ENCODE results near the genes TMUB1 and ASB10.

- PRO-cap: no peak
Observed at GRCh38 chr7:150971808-150972559, 6.1 kb downstream of the KCNH2 start.

- PRO-cap: no peak
Observed at GRCh38 chr7:151060899-151061738, 1.7 kb downstream of the SLC4A2 start.

- PRO-cap: no peak
Observed at GRCh38 chr7:151073991-151074804, 6.4 kb downstream of the FASTK start.

DNA sequence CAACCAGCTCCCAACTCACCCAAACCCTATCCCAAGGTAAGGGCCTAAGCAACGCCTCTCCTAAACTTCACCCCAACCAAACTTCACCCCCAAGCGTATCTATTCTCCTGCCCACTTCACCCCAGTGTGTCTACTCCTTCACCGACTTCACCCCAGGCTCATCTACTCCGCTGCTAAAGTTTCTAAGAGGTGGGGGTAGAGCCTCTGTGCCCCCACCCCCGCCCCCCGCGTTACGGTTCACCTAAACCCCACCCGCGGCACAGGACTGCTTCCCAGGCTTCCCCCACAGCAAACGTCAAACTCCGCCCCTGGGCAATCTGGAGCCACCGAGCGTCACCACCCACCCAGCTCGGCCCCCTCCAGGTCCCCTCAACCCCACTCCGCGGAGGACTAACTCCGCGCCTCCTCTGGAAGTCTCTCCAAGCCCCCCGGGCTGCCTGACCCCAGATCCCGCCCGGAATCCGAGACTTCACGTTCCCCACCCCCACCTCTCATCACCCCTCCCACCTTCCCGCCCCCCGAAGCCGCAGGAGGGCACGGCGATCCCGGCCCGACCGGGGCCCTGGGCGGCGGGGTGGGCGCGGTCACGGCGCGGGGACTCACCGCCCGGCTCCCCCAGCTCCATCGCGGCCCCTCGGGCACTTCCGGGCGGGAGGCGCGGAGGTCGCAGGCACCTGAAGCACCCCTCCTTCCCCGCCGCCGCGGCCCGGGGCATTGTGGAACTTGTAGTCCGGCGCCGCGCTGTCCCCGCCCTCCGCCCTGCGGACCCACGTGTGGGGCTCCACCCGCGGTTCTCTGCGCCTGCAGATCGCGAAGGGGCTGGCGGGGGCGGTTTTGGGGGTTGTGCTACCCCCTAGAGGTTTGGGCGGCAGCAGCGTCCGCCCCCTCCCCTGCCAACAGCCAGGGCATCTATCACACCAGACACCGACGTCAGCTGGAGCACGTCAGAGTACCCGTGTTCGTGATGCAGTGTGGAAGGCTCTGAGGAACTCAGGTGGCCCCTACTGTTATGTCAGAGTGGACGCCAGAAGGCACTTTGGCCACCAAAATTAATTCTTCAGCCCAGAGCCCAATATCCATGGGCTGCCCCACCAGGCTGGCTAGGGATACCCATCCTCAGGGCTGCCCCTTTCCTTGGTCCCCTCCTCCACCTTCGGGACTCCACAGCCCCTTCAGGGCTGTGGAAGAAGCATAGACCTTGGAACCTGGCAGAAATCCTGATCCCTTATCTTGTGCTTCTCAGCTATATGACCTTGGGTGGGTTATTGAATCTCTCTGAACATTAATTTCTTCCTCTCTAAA is at the start of gene TMUB1:
Gene TMUB1 (minus strand): TSS at position 663 of the 1,302 bp plus-strand sequence.
- PRO-cap: bidirectional peak, plus-strand start at position 378 of the sequence, minus-strand start at position 294 of the sequence; unidirectional peak, minus-strand start at position 643 of the sequence; unidirectional peak, minus-strand start at position 682 of the sequence

DNA sequence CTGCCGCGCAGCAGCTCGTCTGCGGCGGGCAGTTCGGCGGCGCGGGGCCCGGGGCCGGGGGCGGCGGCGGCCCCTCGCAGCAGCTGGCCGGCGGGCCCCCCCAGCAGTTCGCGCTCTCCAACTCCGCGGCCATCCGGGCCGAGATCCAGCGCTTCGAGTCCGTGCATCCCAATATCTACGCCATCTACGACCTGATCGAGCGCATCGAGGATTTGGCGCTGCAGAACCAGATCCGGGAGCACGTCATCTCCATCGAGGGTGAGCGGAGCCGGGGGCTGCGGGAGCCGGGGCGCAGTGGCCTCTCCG is 493 bp downstream of the AGAP3 start:
- PRO-cap: no peak

GRCh38 chr7:151092231-151092750 is 6.0 kb downstream of the AGAP3 start:
- PRO-cap: no peak

GRCh38 chr7:151187128-151188063 is at the start of gene ASB10:
ASB10 (minus strand) TSS chr7:151187250.
- PRO-cap: no peak

DNA sequence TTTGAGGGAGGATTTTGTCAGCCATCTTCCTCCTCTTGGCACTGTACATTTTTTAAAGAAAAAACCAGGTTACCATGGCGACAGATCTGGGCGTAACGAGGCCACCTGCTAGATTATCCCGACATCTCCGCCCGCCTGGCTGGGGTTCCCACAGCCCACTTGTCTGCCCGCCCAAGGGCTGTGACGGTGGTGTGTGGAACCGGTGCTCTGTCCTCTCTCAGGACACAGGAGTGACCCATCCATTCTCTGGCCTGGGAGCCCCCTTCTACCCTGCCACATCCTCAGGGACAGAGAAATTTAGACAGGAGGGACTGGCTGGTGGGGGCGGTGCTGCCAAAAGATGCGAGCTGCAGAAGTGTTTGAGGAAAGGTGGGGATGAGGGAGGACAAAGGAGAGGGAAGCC is 4.8 kb downstream of the SMARCD3 start:
- PRO-cap: no peak

DNA sequence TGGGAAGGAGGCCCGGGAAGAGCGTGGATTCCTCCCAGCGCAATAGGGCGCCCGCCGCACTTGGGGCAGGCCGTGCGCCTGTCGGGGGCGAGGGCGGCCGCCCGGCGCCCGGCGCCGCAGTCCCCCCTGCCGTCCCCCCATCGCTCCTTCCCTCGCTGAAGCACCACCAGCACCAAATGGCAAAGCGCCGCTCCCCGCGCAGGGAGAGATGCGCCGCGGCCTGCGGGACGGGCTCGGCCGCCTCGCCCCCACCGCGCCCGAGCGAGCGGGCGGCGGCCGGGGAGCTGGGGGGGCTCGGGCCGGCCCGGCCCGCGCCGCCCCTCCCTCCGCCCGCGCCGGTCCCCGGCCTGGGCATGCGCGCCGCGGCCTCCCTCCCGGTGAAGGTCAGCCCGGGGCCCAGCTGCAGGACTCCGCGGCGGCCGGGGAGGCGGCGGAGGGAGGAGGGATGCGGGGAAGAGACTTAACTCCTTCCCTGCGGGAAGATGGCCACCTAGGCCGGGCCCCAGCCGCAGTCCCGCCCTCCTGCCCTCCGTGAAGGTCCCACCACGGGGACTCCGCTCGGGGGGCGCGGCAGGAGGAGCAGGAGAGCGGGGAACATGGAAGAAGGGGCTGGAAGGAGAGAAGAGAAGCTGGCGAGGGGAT is 3.2 kb upstream of the SMARCD3 start:
- PRO-cap: no peak

DNA sequence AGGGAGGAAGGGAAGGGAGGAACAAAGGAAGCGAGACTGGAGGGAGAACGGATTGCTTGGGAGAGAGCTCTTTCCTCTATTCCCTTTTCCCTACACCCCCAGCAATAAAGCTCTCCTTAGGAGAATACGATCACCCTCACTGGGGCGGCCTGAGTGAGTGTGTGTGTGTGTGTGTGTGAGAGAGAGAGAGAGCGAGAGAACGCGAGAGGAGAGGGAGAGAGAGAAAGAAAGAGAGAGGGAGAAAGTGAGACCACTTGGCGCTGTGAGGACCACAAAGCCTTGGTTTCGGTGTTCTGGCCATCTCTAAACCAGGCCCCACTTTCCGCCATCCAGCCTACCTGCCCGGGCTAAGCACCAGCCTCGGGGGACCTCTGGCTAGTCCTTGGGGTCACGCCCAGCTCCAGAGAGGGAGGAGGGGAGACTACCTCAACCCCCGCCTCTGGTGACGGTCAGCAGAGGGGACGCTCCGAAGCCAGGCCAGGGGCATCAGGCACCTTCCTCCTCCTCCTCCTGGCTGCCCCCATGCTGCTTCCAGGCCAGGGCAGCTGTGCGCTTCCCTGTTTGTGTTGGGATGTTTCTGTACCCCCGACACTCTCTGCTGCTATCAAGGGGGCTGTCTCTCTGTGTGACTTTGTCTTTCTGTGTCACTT is 3.9 kb upstream of the SMARCD3 start:
- PRO-cap: no peak

DNA sequence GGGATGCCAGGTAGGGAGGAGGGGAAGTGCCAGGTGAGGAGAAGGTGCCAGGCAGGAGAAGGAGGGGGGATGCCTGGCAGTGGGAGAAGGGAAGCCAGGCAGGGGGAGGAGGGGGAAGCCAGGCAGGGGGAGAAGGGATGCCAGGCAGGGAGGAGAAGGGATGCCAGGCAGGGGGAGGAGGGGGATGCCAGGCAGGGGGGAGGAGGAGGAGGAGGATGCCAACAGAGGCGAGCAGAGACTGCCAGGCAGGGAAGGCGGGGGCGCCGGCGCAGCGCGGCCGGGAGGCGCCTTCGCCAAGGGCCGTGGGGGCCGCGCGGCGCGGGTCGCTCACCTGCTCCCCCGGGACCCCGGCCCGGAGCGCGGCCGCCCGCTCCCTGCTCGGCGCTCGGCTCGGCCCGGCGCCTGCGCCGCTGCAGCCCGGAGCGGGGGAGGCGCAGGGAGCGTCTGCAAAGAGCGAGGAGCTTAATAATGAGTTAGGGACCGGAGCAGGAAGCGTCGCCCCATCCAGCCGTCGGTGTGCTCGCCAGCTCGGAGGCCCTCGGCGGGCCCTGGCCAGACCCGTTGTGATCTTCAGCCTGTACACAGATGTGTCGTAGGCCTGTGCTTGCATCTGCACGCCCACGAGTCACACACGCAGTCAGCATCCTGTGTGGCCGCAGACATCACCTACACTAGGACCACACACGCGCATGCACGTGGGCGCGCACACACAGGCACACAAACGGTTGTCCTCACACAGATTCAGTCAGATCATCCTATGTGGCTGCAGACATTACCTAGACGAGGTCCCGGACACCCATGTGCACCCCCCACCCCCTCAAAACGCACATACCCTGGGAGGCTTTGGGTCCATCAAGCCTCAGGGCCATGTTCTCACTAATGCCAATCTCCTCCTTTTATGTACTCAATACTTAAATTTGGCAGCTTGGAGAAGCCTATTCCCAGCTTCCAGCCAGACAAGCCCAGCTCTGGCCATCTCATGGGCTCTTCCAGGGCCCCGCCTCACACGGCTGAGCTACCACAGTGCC is 28.6 kb upstream of the SMARCD3 start:
- PRO-cap: no peak

- PRO-cap: no peak
Observed at GRCh38 chr7:151352544-151353061, 11.0 kb downstream of the NUB1 start.

DNA sequence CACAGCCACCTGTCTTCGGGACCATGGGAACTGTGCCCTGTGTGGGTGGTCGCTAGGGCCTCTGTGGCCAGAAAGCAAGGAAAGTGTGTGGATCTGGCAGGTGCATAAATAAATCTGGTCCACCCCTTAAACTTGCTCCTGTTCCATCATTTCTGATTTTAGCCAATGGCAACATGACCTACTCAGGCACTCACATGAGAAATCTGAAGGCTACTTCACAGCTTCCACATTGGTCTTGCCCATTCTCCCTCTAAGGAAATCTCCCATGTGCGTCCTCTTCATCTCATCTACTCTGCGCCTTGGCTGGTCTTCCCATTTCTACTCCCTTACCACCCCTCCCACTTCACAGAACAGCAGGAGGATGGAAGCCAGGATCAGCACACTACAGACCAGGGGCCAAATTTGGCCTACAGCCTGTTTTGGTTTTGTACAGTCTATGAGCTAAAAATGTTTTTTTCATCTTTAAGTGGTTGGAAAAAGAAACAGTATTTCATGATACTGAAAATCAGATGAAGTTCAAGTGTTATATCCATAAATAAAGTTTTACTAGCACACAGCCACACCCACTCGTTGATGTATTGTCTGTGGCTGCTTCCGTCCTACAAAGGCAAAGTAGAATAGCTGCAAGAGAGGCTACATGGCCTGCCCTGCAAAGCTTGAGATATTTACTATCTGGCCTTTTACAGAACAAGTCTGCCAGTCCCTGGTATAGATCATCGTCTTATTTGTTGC is 10.2 kb downstream of the RHEB start:
- PRO-cap: no peak

DNA sequence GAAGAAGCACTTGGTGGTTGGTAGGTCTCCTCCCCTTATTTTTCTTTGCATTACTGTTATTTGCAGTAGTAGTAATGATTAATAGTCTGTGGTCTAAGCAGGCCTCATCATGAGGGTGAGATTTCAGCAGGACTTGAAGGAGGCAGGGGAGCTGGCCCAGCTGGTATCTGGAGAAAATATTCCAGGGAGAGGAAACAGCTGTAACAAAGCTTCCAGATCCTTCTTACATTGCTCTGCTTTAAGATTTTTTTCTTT is 31.0 kb upstream of the RHEB start:
- PRO-cap: no peak

DNA sequence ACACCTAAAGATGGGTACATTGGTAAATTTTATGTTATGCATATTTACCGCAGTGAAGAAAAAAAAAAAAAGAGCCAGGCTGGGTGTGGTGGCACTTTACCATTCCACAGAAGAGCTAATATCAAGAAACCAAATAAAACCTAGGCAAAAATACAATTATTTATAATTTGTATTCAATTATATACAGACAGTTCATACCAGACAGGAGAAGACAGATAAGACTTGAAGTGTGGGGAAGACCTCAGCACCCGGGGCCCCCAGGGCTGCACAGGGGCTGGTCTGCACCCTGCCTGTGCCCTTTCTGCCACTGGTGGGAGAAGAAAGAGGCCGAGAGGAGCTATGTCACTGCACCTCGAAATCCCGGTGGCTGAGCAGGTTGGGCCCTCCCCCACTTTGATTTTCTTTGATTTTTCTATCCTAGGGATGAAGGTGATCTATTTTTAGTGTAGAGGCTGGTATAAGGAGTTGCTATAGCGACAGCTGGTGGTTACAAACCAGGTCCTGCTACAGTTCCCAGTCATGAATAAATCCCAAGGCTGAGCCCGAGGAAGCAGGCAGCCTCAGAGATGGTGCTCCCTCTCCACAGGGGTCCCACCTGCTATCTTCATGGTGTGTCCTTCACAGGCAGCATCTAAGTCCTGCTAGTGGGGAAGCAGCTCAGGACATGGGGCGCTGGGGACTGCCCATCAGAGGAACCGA is 151.3 kb downstream of the PRKAG2 start:
- PRO-cap: no peak

DNA sequence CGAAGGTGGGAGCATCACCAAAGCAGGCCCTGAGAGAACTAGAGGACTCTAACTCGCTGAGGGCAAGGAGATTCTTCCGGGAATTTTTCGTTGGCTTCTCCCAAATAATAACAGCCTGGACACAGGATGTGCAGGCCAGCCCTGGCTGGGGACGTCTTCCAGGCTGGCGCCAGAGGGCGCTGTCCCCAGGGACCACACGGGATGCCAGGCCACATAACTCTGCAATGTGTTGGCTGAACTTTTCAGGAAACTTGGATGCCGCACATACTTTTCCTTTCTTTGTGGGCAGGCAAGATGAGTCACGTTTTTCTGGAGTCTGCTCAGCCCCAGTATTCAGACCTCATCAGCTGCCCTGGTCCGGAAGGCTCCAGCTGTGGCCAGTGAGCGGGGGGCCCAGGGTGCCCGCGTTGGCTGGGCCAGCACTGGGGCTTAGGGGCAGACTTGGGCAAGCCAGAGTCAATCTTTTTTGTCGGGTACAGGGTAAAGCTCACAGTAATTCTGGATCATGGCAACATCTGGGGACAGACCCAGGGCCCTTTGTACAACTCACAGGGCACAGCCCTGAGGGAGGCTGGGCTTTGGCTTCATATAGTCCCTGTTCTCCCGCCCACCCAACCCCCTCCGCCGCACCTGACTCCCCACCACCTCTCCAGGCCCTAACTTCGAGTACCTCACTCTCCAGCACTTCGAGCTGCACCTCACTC is 122.7 kb downstream of the PRKAG2 start:
- PRO-cap: no peak

- PRO-cap: no peak
Observed at GRCh38 chr7:151789409-151789997, 87.4 kb downstream of the PRKAG2 start.

DNA sequence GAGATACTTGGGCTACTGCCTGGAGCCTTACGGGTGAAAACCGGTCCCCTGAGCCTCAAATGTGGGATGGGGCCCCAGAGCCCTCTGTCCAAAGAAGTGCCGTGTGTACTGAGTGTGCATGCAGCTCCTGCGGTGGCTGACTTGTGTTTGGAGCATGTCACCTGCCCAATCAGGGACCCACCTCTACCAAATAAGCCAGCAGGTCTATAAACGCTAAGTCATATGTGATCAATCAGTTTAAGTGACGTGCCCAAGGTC is 57.3 kb downstream of the PRKAG2 start:
- PRO-cap: no peak

GRCh38 chr7:151824256-151824955 is 52.5 kb downstream of the PRKAG2 start:
- PRO-cap: no peak

DNA sequence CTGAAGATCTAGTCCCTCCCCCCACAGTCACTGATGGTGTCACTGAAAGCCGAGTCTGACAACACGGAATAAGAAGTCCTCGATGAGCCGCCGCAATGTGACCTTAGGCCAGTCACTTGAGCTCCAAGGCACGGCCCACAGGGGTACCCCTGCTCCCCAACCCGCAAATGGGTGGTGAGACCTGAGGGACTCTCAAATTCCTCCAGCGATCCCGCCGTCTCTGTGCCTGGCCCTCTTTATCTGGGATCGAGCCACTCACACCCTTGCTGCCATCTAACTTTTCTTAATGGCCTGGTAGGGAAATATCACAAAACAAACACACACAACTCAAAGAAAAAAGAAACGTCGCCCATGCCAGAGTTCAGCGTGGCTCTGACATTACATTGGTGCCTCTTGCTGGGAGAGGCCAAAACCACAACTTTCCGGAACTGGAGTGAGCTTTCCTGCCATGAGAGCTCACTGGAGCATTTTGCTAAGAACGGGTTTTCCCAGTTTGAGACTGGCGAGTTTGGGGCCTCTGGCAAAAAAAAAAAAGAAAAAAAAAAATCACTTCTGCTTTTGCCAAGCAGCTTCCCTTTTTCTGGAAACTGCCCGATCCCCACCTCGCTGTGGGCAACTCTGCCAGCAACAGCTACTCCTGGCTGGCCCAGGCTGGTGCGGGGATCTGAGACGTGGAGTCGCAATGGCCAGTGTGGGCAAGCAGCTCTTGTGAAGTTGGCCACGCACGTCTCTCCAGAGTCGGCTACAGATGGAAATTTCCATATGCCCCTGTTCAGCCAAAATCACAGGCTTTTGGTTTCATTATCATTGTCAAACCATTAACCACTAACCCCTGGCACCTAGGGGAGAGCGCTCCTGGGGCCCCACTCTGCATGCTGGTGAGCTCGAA is 25.9 kb downstream of the PRKAG2 start:
- PRO-cap: unidirectional peak, minus-strand start at position 756 of the sequence